Airway epithelial cell (primary cell): ENCODE data around the gene OTULIN.

GRCh38 chr5:14184651-14185016 is 41.5 kb downstream of the TRIO start:
- RAMPAGE, long total RNA = no peak

GRCh38 chr5:14200258-14200739 is 57.2 kb downstream of the TRIO start:
- RAMPAGE, long total RNA = no peak

DNA sequence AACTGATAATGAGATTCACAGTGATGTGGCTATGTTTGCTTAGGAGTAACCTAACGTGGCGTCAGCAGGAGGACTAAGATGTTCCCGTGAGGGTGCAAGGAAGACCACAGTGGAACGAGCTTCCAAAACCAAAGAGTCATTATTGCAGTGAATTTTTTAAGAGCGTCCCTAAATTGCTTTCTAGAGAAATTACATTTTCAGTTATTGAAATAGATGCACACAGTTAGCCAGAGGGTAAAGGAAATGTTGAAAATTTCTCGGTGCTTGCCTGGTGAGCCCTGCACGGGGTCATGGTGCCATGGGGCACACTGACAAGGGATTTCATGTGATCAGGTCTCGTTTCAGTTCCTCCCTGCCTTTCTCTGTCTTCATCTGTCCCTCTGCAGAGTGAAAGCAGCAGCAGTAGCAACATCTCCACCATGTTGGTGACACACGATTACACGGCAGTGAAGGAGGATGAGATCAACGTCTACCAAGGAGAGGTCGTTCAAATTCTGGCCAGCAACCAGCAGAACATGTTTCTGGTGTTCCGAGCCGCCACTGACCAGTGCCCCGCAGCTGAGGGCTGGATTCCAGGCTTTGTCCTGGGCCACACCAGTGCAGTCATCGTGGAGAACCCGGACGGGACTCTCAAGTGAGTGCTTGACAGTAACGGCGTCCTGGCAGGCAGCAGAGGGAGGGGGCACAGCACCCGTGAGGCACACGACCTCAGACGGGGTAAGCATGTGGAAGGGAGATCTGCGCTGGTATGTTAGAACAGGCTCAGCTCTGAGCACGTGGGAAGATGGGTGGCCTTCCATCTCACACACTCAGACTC is 89.2 kb upstream of the OTULINL start:
- RAMPAGE, long total RNA = no peak

DNA sequence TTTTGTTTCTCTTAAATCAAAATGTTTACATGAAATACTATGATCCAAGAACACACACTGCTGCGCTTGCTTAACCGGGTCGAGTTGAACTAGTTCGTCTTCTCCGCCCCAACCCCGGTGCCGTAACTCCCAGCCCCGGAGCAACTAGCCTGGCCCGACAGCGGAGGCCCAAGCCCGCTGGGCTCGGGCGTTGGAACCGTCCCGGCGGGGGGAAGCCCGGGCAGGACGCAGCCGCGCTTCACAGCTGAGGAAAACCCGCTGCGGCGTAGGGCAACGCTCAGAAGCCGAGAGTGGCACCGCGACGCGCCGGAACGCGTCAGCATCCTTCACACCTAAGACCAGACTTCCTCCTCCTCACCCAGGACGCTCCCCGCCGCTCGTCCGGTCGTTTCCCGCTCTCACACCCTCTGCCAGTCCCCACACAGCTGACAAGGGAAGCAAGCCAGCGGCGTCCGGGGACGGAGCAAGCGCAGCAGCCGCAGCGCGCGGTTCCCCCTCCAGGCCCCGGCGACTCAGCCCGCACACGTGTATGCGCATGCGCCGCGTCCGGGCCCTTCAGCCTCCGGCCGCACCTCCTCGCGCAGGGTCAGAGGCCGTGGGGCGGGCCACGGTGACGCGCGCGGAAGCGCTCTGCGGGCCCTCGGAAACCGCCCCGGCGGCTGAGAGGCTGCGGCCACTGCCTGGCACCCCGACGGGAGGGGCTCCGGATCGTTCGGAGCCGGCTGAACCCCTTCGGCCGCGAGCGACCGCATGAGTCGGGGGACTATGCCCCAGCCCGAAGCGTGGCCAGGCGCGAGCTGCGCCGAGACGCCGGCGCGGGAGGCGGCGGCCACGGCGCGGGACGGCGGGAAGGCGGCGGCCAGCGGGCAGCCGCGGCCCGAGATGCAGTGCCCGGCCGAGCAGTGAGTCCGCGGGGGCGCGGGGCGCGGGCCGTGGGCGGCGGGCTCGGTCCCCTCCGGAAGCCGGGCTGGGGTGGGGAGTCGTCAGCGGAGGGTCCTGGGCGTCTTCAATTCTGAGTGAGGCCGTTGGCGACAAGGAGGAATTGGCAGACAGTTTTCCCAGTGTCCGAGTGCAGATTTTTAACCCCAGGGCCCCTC is at the start of gene OTULIN:
OTULIN (plus strand) TSS at position 643 of the 1,097 bp plus-strand sequence.
- RAMPAGE, long total RNA = no peak

GRCh38 chr5:14665751-14666502 is 1.4 kb downstream of the OTULIN start:
- RAMPAGE, long total RNA = no peak

- RAMPAGE, long total RNA = no peak
Measured at GRCh38 chr5:14698381-14698960, 34.0 kb downstream of the OTULIN start.

DNA sequence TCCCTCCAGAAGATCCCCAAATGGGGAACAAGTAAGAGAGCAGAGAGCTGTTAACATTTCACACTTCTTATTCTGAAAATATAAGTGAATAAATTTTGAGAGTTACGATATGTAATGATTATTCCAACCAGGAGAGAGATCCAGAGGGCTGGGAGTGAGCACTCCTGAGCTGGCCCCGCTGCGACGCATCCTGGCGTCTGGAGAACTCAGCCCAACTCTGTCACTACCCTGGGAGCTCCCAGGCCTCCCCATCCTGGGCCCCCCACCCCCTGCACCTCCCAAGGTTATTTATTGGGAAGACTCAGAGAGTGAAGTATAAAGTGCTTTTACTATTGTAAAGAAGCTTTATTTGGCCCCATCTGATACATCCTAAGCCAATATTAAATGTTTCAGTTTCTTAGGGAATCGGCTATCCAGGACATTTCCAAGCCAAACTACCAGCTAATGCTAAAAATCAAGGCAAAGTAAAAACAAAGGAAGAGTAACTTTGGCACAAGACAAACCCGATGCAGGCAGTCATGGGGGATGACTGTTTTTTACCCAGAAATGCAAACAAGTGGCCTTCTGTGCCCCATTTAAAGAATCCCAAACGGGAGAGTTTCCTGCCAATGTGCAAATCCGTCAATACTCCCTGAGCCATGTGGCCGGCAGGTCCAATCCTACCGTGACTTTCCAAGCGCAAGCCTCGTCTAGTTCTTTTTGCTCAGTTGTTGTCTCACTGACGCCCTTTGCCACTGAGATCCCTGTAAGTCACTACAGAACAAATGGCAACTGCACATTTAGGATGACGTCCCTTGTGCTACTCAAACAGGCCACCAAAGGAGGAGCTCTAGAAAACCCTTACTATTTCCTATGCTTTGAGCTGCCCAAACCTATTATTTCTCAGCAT is 43.1 kb downstream of the OTULIN start:
- RAMPAGE, long total RNA = no peak

- RAMPAGE, long total RNA = no peak
Measured at GRCh38 chr5:14711567-14712454, 47.3 kb downstream of the OTULIN start.

DNA sequence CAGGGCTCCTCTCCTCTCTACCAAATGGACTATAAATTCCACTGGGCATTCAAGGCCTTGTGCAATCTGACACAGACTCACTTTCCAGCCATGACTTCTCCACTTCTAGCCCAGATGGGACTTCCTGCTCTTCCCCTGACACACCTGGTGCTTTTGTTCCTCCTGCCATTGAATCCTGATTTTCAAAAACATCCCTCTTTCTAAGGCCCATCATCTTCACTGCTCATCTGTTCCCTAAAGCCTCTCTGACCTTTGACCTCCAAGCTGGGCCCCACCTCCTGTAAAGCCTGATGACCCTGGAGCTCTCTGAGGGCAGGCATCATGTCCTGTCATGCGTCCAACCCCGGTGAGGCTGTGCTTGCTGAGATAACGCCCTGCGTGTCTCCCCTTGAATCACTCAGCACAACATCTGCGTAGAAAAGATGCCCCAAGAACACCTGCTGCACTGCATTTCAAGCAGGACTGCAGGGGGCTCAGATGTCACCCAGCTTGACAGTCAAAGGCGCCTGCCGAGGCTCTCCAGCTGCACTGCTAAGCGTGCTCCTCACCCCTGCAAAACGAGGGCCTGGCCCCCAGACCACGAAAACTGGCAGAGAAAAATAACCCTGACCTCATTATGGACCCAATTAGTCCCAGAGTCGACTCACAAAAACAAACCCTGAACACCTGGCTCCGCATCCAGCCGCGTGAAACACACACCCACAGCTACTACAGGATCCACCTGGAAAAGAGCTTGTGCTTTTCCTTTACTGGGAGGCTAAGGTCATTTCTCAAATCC is 78.0 kb downstream of the OTULIN start:
- RAMPAGE, long total RNA = no peak

DNA sequence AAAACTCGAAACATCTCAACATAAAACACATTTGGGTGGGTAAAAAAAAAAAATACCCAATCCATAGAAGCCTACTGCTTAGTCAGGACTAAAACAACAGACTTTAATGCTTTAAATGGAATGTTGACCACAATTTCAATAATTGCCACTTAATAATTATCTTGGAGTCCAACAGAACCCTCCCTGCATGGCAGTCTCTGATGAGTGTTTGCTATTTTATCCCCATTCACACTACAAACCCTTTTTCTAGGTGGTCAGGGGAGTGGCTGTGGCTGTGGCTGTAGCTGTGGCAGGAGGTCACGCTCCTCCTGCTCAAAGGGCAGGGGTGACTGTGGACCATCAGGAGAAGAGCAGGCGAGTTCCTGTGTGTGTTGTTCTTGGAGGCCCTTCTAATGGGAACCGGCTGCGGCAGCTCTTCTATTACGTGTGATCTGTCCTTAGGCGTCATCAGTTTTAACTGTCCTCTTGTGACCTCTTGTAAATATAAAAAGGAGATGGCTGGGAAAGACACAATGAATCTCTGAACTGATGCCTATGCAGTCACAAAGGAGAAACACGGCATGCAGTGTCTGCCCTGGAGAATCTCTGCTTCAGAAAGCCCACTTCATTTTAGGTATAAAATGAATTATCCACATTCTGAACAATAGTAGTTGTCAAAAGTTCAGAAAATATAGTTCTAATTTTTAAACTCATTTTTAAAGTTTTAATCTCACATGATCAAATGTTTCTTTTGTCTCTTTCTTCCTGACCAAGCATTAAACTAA is 65.1 kb downstream of the ANKH start:
- RAMPAGE, long total RNA = no peak

- RAMPAGE, long total RNA = no peak
Measured at GRCh38 chr5:14869924-14870811, 1.4 kb downstream of the ANKH start.

GRCh38 chr5:14925838-14926312 is 54.3 kb upstream of the ANKH start:
- RAMPAGE, long total RNA = no peak

GRCh38 chr5:14993190-14993953 is 121.8 kb upstream of the ANKH start:
- RAMPAGE, long total RNA = no peak

DNA sequence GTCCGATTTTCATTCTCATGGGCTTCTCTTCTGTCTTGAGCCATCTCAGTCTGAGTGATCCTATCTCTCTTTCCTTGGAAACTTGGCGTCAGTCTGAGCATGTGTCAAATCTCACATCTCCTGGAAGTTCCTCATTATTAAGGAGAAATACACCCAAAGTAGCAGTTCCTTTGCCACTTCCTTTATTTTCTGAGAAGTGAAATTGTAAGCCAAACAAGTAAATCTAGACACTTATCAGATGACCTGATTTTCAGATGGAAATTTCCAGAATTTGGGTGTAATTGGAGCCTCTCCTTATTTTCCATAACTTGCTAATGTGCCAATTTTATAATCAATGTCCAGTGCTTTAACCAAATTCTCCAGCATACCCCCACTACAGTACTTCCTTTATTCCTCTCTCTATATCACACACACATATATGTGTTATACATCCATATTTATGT is 127.0 kb upstream of the ANKH start:
- RAMPAGE, long total RNA = no peak

- RAMPAGE, long total RNA = no peak
Measured at GRCh38 chr5:15500383-15501095, 559 bp downstream of the FBXL7 start.

DNA sequence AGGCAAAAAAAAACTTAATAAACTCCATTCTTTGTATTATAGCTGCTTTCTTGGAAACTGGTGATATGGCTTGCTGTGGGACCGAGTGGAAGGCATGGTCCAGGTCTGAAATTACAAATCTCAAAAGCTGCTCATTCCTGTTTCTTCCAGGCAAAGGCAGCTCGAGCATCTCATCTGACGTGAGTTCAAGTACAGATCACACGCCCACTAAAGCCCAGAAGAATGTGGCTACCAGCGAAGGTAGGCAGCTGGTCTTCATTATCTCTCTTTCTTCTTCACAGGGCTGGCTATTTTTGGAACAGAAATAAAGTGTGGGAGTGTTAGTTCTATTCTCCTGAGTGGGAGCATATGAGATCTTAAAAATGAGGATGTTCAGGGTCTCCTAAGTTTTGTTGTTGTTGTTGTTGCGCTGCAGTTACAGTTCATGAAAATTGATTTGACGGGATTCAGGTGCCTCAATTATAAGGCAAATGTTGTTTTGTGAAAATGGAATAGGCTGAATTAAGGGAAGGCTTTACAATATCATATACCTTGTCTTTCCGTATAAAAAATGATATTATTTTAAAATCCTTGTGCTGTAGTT is 115.9 kb downstream of the FBXL7 start:
- RAMPAGE, long total RNA = no peak

DNA sequence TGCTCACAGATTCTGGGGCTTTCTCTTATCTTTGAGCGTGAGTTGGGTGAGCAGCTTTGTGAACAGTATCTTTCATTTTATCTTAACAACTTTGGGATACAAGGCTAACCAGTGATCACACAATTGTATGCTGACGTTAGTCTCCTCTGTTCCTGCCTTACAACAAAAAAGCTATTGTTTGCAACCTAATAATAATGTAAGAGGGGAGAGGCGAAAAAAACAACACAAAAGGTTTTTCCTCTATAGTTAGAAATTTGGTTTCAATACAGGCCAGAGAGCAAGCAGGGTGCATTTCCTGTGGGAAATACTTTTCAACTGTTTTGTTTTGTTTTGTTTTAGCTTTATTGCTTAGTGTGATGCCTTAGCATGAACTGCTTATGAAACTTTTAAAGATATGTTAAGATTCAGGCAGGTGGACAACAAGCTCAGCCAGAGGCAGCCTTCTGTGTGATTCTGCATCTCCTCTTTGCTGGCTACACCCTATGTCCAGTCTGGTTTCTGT is 294.7 kb downstream of the FBXL7 start:
- RAMPAGE, long total RNA = no peak

DNA sequence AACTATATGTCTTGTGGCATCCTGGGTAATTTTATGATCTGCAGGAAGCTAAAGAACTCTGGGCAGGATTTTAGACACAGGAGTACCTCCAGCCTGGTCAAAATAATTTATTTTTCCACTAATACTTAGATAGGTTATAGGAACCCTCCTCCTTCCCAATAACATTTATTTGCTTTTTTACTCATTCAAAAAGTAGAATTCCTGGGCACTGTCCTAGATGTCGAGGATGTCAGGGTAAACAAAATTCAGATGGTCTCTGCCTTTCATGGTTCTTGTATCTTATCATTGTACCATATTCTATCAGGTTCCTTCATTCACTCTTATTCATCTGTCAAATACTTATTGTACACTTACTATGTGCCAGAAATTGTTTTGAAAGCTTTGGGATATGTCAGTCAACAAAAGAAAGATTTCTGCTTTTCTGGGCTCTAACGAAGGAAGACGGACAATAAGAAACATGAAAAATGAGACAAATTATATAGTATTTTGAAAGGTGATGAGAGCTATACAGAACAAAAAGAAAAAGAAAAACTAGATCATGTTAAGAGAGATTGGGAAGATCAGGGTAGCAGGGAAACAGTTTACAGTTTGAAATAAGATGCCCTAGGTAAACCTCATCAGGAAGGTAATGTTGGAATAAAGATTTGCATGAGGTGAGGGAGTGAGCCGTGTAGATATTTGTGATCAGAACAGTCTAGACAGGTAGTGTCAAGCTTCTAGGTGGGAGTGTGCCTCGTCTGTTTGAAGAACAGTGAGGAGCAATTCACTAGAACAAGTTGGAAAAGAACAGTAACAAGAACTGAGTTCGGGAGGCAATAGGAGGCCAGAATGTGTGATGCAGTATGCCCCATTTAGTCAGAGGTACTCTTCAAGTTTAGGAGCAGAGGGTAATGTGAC is 336.1 kb downstream of the FBXL7 start:
- RAMPAGE, long total RNA = no peak

GRCh38 chr5:16128968-16129411 is 50.6 kb downstream of the MARCHF11 start:
- RAMPAGE, long total RNA = no peak

DNA sequence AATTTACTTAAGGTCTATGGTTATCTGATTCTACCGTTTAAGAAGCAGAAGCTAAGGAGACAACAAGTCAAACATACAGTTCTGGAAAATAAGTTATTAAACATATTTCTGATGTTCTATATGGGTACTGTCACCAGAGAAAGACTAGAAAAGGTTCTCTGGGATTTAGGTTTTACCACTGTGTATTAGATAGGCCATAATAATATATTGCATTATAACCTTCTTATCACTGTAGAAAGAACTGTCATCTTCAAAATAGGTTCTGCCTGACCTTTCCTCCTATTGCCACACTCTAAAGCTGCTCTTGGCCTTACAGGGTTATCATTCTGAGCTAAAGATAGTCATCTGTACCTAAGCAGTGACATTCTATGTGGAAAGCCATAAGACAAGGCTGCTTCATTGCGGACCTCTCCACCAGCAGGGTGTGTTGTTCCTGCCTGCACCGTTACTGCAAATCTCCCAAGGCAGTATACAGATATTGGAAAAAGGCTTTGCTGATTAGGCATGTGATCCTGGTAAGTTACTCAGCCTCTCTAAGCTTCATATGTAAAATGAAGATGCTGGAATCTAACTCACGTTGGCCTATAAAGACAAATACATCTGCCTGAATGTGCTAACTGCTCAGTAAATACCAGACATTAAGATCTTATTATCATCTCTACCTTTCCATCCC is 8.2 kb downstream of the ZNF622 start:
- RAMPAGE, long total RNA = no peak